ENCODE measurements around a stretch of chr5.

- PRO-cap, result no peak
- RAMPAGE, long total RNA, result no peak
Measured at GRCh38 chr5:150656069-150656384, 5.0 kb upstream of the MYOZ3 start.

GRCh38 chr5:150779850-150780719 lies 1.5 kb downstream of the SMIM3 start:
- PRO-cap, result no peak
- RAMPAGE, long total RNA, result no peak

DNA sequence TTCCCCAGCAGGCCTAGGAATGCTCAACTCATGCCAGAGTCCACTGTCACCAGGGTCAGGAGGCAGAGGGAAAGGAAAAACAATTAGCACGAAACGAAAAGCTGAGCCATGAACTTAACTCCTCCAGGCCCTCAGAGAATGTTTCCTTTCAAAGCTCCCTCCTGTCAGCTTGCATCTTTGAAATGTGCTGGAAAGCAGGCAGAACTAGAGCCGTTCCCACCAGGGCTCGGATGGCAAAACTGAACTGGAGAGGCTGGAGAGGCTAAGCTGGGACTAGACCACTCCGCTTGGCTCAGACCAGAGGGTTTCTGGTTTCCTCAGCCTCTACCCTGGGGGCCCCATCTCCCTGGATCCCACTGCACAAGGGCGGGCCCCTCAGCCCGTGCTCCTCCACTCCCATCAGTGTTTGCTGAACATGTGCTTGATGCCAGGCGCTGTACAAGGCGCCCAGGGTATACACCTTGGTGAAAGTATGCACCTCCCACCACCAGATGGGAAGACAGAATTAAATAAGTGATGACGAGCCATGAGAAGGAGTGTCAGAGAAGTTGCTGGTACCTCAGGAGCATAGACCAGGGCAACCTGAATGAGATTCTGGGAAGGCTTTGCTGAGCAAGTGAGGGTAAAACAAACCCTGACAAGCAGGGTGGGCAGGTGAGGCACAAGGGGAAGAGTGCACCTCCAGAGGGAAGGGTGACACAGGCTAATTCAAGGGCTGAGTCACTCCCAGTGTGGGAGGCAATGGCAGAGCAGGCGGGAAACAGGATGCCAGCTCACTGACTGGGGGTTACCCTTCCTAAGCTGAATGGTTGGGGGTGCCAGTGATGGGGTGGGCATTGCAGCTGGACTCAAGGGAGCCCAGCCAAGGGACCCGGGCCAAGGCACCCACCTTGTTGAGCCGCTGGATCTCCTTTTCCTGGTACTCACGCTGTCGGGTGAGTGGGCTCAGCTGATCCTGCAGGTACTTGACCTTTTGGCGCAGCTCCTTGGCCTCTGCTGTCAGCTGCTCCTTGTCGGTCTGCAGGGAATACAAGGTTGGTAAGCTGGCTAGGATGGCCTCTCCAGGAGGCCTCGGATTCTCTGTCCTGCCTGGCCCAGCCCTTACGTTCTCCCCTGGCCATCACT lies 18.2 kb downstream of the GPX3 start:
- PRO-cap, result no peak
- RAMPAGE, long total RNA, result no peak

DNA sequence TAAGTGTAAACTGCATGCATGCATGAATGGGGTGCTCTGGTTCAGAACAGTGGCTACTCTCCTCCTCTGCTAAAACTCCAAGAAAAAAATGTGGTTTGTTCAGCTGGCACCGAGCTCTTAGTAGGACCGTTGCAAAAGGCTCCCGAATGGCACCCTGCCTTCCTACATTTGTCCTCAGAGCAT lies 17.7 kb upstream of the TNIP1 start:
- PRO-cap, result no peak
- RAMPAGE, long total RNA, result no peak

- PRO-cap, result no peak
- RAMPAGE, long total RNA, result no peak
Measured at GRCh38 chr5:151118858-151119390, 38.1 kb upstream of the TNIP1 start.

GRCh38 chr5:151134115-151135022 lies 23.2 kb downstream of the ANXA6 start:
- PRO-cap, result no peak
- RAMPAGE, long total RNA, result no peak

- PRO-cap, result no peak
- RAMPAGE, long total RNA, result no peak
Measured at GRCh38 chr5:151156894-151157408, 628 bp downstream of the ANXA6 start.

GRCh38 chr5:151215174-151215702 lies 8.7 kb downstream of the CCDC69 start:
- PRO-cap, result no peak
- RAMPAGE, long total RNA, result no peak

DNA sequence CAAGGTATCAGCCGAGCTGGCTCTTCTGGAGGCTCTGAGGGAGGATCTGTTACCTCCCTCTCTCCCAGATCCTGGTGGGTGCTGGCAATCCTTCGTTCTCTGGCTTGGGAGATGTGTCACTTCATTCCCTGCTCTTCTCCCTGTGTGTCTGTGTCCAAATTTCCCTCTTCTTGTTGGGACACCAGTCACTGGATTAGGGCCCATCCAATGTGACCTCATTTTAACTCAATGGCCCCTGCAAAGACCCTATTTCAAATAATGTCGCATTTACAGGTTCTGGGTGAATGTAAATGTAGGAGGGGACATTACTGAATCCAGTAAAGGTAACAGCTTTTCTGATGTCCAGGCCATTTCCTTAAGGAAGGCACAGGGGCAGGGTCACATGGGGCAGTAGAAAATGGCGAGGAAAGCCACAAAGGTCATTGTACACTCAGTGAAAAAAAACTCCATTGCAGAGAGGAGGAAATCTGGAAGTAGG lies 6.3 kb downstream of the CCDC69 start:
- PRO-cap, result no peak
- RAMPAGE, long total RNA, result no peak

- PRO-cap, result no peak
- RAMPAGE, long total RNA, result no peak
Measured at GRCh38 chr5:151257525-151258376, 4.8 kb downstream of the GM2A start.

DNA sequence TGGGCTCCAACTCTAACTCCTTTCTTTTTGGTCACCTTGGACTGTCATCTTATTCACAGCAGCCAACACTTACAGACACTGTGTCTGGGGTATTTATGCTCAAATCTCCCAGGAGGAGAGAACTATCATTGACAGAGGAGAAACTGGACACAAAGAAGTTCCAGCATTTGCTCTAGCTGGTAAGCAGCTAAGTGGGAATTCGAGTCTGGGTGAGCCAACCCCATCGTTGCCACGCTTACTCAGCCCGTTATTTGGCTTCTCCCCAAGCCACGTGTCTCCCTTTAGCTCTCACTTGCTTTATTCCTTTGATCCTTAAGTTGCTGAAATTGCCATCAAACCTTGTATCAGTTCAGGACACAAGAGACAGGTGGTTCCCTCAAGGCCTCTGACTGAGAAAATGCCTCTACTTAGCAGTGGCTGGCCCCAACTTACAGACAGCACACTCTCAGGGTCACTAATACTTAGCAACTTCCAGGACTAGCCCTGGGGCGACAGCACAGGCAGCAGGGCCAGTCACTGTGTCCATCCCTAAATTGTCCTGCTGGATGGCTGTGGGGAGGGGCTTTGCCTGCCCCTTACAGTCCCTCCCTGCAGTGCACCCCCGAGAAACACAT lies 1.4 kb downstream of the SLC36A2 start:
- PRO-cap, result no peak
- RAMPAGE, long total RNA, result no peak

DNA sequence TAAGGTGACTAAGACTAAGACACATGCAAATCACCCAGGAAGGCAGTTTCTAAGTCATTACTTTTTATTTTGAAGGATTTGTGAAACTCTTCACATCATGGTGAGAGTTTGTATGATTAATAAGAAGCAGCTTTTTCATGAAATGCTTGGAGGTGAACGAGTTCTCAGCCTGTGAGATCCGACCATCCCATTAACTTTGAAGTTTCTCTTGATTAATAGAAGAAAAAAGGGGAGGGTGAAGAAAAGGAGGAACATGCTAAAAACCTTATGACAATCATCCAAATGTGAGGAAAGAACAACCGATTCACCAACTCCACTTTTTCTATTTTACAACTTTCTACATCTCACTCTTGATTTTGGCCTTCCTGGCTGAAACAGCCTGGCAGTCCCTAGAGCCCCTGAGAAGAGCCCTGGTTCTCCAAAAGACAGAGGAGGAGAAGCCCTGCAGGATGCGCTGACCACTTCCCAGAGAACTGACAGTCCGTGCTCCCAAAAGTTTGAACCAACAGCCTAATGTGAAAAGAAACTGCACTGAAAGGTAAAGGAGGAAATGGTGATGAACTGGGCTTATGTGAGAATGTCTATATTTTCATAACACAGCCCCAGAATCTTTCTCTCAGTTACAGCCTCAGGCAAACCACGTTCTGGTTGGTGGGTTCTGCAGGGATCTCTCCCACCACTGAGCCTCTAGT lies 24.2 kb downstream of the SPARC start:
- PRO-cap, result no peak
- RAMPAGE, long total RNA, result no peak

- PRO-cap, result no peak
- RAMPAGE, long total RNA, result no peak
Measured at GRCh38 chr5:151772846-151772937, 938 bp downstream of the G3BP1 start.

- PRO-cap, result no peak
- RAMPAGE, long total RNA, result no peak
Measured at GRCh38 chr5:152689249-152689805, 284.2 kb upstream of the NMUR2 start.

- PRO-cap, result no peak
- RAMPAGE, long total RNA, result no peak
Measured at GRCh38 chr5:152957192-152957657, 533.2 kb upstream of the GRIA1 start.

DNA sequence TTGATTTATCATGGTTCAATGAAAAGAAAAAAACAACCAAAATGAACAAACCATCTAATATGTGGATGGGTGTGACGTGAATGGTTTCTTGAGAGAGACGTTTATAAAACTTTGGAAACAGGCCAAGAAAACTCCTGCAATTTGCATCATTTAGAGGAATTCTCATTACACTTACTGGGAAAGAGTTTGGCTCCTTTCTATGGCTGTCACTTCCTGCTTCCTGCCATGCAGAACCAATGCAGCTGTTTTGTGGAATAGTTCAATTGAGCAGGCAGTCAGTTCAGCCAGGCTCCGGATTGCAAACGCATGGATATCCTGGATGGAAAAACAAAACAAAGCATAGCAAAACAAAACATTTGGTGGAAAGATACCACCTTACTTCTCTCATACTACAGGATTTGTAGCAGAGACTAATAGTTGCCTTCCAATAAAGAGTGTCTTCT lies 36.6 kb downstream of the FAM114A2 start:
- PRO-cap, result no peak
- RAMPAGE, long total RNA, result no peak

DNA sequence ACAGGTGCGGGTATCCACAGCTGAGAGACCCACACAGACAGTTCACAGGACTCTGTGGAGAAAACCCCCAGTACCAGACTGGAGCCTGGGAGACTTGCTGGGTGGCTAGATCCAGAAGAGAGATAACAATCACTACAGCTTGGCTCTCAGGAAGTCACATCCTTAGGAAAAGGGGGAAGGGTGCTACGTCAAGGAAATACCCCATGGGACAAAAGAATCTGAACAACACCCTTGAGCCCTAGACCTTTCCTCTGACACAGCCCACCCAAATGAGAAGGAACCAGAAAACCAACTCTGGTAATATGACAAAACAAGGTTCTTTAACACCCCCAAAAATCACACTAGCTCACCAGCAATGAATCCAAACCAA lies 23.3 kb downstream of the FAM114A2 start:
- PRO-cap, result no peak
- RAMPAGE, long total RNA, result no peak

DNA sequence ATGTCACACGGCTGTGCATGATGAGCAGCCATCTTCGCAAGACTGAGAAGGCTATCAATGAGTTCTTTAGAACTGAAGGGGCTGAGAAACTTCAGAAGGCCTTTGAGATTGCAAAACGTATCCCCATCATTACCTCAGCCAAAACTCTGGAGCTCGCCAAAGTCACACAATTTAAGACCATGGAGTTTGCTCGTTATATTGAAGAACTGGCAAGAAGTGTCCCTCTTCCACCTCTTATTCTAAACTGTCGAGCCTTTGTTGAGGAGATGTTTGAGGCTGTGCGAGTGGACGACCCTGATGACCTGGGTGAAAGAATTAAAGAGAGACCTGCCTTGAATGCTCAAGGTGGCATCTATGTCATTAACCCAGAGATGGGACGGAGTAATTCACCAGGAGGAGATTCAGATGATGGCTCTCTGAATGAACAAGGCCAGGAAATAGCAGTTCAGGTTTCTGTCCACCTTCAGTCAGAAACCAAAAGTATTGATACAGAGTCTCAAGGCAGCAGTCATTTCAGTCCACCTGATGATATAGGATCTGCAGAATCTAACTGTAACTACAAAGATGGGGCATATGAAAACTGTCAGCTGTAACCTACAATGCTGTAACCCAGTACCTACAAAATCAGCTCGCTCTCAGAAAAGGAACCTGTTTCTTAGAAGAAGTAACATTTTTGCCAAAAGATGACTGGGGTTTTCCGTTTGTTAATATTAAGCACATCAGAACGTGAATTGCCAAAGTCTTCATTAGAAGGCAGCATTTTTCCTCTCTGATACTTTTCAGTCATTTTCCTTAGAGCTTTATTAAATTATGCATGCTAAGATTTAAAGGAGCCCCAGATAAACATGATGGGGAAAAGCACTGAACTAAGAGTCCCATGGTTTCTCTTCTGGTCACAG lies 14.6 kb downstream of the MFAP3 start:
- PRO-cap, result no peak
- RAMPAGE, long total RNA, result no peak

GRCh38 chr5:154380078-154380757 lies 65.6 kb upstream of the SAP30L start:
- PRO-cap, result no peak
- RAMPAGE, long total RNA, result no peak

GRCh38 chr5:154815589-154816320 lies 34.6 kb downstream of the FAXDC2 start:
- PRO-cap, result no peak
- RAMPAGE, long total RNA, result no peak

Data from spinal cord (tissue), 3 donors.